GM19239 (cell line): ENCODE data around the genes AKAIN1 and ZBTB14.

DNA sequence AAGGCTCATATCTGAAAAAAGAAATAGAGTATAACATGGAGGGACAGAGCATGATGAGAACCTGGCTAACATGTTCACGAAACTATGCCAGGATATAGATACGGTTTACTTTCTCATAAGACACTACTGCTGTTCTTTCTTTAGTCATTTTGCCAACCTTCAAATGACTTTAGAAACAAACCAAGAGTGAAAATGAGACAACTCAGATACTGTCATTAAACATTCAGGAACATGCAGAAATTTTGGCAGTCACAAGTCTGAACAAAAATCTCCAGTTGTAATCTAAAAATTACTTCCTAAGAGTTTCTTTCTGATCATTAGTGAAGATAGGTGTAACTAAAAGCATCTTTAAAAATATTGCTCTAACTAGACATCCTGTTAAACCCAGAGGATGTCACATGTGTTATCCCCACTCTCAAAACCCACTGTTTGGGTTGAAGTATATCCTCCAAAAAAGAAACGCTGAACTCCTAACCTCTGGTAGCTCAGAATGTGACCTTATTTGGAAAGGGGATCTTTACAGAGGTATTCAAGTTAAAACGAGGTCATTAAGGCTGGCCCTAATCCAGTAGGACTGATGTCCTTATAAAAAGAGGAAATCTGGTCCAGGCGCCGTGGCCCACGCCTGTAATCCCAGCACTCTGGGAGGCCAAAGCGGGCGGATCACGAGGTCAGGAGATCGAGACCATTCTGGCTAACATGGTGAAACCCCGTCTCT, 14.1 kb downstream of the LPIN2 start:
- RRBS: no CpG with 5 or more reads among the region's 12 CpGs

DNA sequence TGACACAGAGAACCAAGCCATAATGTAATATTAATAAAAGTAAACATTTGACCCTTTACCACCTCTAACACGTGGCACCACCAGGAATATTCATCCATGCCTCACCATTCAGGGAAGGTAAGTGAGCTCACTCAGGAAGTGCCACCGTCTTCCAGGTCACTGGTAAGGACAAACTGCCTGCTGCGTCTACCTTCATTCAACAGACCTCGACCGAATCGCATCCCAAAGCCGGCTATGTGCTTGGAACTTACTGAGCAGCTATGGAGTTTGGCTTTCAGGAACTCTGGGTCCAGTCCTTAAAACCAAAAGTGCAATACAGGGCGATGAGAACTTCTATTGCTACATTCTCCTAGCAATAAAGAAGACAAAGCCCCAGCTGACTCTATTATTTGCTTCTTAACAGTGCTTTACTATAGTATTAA, 2.1 kb downstream of the LPIN2 start:
- RRBS: no CpG with 5 or more reads among the region's 8 CpGs

DNA sequence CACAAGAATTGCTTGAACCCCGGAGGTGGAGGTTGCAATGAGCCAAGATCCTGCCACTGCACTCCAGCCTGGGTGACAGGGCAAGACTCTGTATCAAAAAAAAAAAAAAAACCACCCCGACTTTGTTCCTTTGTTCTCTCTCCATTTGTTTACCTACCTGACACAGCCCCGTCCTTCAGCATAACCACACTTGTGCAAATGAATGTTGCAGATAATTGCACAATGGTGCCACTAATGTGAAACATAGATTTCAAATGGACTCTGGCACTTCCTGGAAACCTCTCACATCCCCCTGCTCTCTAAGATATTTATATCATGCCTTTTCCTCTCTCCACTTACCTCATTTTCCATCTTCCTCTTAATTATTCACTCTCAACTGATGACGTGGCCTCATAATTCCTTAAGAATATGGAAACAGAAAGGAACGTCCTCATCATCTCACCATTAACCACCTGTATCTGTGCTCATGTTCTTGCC, 39.1 kb upstream of the LPIN2 start:
- RRBS: no CpG with 5 or more reads among the region's 5 CpGs

DNA sequence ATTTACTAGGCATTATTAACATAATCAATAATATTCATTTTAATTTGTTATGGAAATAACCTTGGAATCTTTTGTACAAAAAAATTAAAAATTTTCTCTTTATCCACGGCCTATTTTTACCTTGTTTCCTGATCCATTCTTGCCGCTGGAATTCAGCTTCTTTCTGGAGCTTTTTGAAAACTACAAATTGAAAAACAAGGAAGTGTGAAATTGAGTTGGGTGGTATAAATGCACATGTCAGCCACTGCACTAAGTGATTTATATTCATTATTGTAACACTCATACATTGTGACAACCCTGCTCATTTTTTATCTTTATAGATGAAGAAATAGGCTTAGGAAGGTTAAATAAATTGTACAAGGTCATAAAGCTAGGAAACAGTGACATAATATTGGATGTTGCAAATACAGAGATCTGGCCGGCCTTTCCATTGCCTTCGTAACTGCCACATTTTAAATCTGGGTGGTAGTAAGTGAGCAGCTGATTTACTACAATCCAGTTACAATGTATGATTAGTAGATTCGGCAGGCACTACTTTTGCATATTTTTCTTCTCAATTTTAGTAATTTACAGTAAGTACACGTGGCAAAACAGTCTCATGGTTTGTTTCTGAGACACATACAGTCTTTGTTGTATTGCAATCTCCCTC, 76.6 kb upstream of the LPIN2 start:
- RRBS: no CpG with 5 or more reads among the region's 6 CpGs

DNA sequence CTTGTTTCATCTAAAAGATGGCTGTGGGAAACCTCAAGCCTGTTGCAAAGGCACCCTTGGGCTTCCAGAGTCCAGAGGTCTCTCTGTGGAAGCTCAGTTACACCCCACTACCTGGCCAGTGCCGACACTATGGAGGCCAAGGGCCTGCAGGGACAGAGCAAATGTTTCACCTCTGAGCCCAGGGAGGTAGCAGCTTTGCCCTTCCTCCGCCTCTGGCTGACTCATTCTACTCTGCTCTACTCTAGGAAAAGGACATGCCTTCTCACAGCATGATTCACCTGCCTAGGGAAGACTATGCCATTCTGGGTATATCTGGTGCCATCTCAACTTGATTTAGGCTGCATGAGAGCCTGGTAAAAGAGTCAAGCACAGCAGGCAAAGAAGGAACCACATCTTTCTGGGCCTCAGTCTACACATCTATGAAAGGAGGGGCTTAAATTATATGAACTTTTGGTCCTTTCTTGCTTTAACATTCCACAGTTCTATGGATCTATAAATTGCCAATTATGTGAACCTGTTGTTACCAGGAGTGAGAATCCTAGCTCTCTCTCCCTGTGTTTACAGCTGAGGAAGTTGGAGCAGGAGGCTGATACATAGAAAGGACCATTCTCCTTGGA, 12.1 kb downstream of the MYOM1 start:
- RRBS: no CpG with 5 or more reads among the region's 2 CpGs

- RRBS: no CpG with 5 or more reads among the region's 1 CpG
Observed at GRCh38 chr18:3220869-3221148, 1.0 kb upstream of the MYOM1 start.

DNA sequence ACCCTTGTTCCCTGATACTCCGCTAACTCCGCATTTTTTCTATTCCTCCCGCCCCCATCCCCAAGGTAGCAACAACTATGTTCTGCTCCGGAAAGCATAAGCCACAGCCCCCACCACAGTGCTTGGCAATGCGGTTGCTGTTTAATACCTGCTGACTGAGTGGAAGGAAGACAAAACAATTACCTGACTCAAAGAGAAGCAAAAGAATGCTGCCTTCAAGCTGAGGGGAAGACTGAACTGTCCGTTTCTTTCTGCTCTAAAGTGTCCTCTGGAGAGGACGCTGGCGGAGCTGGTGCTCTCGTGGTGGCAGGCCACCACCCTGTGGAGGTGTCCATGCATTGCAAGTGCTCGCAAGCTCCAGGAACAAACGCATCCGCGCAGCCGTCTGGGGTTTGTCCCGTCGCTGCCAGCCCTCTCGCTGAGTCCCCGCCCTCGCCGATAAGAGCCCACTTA, 1.7 kb upstream of the MYL12A start:
- RRBS: no CpG with 5 or more reads among the region's 20 CpGs

DNA sequence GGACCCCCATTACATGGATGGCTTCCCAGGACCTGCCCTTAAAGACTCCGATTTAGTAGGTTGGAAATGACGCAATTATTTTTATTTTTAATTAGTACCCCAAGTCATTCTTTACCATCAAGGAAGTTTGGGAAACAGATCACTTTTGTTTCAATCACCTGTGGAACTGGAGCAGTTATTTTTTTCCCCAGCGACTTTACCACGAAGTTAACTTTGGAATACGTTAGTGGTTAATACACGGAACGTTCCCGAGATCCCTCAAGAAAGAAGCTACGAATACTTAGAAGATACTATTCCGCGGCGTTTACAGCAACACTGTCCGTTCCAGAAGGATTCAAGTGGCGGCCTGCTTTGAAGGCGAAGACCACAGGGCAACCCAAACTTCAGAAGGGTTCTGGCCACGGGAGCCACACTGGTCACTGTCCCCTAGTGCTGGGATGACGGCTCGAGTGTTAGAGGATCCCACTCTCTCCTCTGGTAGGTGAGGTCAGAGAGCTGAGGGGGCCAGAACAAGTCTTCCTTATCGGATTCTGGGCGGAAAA, 1.2 kb upstream of the MYL12A start:
- RRBS: no CpG with 5 or more reads among the region's 20 CpGs

GRCh38 chr18:3251436-3251751, 3.8 kb downstream of the MYL12A start:
- RRBS: no CpG with 5 or more reads among the region's 5 CpGs

GRCh38 chr18:3447432-3447976, 2.5 kb upstream of the TGIF1 start:
- RRBS: no CpG with 5 or more reads among the region's 20 CpGs

- RRBS: no CpG with 5 or more reads among the region's 15 CpGs
Observed at GRCh38 chr18:3604413-3605455, 154.8 kb downstream of the TGIF1 start.

DNA sequence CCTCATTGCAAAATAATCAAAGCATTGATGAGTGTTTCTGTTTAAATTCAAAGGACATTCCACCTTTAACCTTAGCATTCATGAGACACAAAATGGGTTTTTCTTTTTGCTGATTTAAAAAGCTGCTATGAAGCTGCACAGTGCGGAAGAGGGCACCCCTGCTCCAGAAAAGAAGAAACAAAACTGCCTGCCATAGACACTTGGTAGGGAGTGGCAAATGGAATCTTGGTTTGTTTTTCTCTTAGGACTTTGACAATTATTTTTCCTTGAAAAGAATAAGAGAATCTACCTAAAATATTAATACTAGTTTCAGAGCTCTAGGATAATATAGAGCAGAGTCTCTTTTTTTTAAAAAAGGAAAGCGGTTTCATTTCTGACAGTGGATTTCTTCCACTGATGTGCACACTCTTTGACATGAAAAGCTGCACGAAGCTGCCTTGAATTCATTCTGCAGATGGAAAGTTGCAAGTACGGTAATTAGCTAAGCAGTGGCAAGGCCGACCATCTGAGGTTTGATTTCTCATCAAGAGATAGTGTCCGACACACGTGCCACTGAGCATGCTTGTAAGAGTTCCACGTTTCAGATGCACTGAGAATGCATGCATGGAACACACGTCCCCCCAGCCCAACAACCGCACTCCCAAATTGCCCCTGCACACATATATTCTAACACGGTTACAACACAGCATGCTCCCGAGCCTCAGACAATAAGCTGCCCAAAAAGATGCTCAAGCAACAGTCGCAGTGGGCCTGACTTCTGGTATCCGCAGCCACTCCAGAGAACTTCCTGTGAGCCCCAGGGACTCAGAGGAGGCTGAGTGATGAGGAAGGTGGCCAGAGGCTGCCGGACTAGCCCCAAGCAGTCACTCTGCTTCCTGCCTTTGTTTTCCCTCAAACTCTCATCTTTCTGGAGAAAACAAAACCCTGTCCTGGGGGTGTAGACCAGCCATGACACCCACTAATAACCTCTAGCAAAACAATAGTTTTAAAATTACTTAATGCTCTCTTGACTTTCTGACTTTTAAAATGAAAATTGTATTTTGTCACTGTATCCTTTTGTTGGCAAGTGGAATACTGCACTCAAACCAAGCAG, 203.8 kb downstream of the TGIF1 start:
- RRBS: no CpG with 5 or more reads among the region's 15 CpGs

DNA sequence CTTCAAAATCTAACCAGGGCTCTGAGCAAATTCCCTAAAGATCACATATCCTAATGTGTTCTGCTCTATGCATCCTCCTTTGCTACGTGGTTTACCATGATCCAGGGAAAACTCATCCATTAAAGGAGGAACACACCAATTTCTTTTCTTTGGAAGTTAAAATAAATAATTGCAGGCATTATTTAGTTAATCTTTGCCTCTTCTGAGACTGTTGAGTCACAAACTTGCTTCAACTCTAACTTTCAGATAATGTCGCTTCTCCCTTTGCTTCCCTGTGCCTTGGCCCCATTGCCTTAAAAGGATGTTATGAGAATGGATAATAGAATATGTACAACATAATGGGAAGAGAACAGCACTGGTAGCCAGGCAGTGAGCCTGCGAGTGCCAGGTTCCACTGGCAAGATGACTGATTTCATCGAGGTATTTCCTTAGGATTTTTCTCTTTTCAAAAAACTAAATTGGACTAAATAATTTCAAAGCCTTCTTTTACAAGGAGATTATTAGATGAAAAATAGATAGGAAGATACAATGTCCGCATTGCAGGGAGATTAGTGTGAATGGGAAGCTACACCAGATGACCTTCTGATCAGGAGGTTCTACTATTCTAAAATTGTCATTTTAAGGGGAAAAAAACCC, 420.9 kb downstream of the TGIF1 start:
- RRBS: no CpG with 5 or more reads among the region's 5 CpGs

- RRBS: no CpG with 5 or more reads among the region's 1 CpG
Observed at GRCh38 chr18:4630430-4630629, 175.2 kb upstream of the DLGAP1 start.

- RRBS: no CpG with 5 or more reads among the region's 19 CpGs
Observed at GRCh38 chr18:4691817-4692293, 236.7 kb upstream of the DLGAP1 start.

DNA sequence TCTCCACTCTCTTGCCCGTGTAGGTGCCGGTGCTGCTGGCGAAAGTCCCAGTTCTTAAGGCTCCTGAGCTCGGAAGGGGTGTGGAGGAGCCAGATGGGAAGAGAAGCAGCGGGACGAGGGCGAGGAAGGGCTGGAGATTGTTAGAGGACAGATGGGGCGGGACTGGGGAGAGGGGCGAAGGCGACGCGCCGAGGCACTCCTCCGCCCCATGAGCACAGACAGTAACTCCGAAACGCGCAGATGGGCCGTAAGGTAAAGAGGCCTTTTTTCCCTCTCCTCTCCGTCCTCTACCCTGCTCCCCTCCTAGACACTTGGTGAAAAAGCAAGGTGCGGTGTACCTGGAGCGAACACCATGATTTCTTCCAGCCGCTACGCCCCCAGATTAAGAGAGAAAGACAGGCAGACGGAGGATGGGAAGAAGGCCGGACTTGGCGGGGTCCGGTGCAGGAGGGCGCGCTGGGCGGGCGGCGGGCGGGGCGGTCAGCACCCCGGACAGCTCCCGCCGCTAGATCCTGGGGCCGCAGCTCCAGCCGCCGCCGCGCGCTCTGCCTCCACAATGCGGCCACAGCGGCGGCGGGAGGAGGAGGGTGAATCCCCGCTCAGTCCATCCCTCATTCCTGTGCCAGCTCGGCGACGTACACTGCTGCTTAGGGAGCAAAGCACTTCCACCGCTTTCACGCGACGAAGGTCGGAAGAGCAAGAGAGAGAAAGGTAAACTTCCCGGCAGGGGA, at the start of gene AKAIN1:
TSS of gene AKAIN1 (minus strand) at position 558 of the 731 bp plus-strand sequence.
- RRBS: 18% methylated on average over 9 of the region's 57 CpGs

- RRBS: no CpG with 5 or more reads among the region's 4 CpGs
Observed at GRCh38 chr18:5294444-5294673, 1.2 kb downstream of the ZBTB14 start.

GRCh38 chr18:5294674-5295587, 595 bp downstream of the ZBTB14 start:
- RRBS: 2% methylated on average over 29 of the region's 122 CpGs

DNA sequence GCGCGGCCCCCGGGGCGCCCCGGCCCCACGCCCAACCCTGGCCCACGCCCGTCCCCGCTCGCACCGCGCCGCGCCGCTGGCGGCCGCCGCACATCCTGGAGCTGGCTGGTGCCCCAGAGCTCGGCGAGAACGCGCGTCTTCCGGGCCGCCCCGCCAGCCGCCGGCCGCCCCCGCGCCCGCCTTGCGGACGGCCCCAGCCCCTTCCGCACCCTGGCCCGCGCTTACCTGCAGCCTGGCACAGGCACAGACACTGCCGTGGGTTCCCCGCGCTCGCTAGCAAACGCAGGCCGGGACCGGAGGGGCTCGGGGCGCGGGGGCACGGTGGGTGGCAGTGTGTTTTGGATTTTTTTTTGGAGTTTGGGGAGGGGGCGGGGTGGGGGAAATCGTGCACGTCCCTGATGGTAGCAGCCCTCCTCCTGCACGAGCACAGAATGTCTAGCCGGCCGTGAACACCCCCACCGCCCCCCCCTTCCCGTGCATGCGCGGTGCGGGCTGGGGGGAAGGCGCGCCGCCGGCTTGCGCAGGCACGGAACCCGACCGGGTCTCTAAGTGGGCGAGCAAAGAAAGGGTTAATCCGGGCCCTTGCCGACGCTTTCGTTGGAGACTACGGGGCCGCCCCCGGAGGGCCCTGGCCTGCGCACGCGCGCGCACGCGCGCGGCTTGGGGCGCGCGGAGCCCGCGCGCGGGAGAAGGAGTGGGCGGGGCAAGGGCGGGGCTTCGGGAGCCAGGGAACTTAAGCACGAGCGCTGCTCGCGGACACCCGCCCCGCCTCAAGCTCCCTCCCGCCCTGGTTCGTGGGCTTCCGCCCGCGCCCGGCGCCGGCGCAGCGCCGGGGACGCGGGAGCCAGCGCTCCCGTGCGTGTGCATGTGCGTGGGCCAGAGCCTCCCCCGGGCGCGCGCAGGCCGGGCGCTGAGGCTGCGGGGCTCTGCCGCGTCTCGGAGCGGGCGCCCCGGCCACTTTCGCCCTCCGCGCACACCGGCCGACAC, at the start of gene ZBTB14:
TSS of gene ZBTB14 (minus strand) at position 139 of the 987 bp plus-strand sequence.
- RRBS: 2% methylated on average over 28 of the region's 135 CpGs

GRCh38 chr18:5296575-5296829, 976 bp upstream of the ZBTB14 start:
- RRBS: 2% methylated on average over 7 of the region's 19 CpGs